ENCODE data around the gene KLF6.

DNA sequence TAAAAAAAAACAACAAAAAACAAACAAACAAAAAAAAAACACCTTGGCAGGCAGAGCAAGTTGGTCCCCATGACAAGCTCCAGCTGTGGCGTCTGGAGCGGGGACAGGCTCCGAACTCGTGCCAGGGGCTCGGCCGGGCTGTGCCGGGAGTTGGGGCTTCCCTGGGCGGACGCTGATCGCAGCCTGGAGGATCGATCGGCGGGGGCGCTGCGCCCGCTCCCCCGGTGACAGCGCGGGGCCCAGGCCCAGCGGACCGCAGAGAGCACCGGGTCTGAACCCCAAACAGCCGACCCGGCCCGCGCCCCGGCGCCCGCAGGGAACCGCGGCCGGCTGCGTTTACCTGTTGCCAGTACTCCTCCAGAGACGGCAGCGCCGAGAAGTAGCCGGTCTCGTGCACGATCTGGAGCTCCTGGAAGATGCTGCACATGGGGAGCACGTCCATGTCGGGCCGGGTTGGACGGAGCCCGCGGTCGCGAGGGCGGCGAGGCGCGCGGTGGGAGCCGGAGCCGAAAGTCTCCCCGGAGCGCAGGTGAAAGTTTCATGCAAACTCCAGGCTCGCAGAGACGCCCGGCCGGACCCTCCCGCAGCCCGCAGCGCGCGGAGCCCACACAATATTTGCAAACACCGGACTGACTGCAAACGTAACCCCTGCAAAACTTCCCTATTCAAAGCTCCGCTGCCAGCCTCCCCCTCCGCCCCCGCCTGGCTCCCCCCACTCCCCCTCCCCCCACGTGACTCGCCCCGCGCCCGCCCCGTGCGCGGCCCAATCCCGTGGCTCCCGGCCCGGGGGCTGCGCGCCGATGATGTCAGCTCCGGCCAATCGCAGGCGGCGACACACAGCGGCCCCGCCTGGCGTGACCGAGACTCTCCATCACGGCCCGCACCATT is at the start of gene KLF6:
Gene KLF6 (minus strand): TSS at position 637 of the 888 bp plus-strand sequence.
- PRO-cap, 4 experiments = peak in 4 of 4 experiments; most common plus-strand start position 258 of the sequence (in 1); most common minus-strand start position 617 of the sequence (in 3)
- RAMPAGE, long total RNA, 2 experiments = start-site peak on the minus strand in 2 of 2 experiments, centred at positions 623 to 628 of the sequence, 75 to 990 reads per replicate

DNA sequence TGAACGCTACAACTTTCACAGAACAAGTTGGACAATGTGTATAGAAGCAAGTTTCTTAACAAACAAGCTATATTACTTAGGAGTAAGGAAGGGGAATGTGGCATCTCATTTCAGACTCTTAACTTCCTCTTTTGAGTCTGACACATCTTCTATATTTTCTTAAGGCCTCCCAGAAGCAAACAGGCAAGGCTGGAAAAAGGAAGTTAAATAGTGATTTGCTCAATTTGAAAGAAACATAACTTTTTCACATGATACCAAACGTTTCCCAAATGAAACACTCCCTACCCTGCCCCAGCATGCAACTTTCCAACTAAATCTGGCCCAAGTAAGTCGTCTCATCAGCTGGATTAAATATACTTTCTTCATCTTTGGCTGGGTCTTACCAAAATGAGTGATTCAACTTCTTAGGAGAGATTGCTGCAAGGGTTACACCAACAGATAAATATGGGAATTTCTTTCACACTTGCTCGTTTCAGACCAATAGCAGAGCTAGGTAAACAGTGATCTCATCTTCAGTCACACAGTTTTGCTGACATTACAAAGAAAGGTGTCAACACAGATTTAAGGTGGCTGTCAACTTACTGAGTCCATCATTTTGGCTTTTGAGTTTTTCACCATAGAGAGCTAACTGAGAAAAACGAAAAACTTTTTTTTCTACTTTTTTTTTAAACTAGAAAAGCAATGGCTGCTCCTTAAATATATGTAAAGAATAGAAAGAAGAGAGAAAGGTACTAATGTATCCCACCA is 66.4 kb upstream of the KLF6 start:
- PRO-cap, 4 experiments = peak in 4 of 4 experiments; most common plus-strand start position 558 of the sequence (in 3); most common minus-strand start position 416 of the sequence (in 3)
- RAMPAGE, long total RNA, 2 experiments = no peak in any of the 2 experiments

DNA sequence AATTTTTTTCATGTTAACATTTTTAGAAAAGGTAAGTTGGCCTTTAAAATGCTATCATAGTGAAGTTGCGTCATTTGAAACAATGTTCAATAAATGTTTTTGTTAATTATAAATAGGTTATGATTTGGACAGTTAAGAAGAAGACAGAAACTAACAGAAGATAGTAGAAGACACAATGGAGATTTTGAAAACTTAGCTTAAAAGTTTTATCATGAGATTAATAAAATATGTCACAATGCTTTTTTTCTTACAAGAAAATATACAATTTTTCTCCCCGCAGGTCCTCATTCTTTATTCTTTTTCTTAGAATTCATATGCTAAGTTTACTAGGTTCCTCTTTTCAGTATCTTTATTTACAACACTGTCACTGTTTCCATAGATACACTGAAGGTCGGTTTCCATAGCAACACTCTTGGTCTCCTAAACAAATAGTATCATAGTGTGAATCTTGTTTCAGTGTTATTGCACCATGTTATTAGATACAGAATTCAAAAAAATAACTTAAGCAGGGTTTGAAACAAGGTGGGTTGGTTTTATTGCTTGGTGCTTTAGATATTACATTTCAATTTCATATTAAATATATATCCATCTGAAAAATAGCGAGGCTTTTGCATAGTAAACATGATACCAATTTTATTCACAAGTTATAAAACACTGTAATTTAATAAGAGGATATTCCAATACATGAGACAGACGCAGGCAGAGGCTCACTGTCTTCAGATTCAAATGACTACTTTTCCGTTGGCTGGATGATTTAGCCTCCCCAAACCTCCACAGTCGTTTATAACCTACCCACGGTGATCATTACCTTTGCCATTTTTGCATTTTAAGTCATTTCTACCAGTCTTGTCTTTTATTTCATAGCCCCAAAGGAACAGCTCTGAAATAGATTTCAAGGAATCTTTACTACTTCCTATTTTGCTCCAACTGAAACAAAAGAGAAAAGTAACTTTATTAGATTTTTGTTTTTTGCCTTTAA is 88.8 kb upstream of the KLF6 start:
- PRO-cap, 4 experiments = no peak in any of the 4 experiments
- RAMPAGE, long total RNA, 2 experiments = no peak in any of the 2 experiments

- PRO-cap, 4 experiments = peak in 4 of 4 experiments; most common plus-strand start chr10:3886866 (in 4); most common minus-strand start chr10:3887084 (in 4)
- RAMPAGE, long total RNA, 2 experiments = no peak in any of the 2 experiments
These were observed 101.9 kb upstream of the KLF6 start for GRCh38 chr10:3886519-3887630.

- PRO-cap, 4 experiments = peak in 1 of 4 experiments; most common minus-strand start chr10:3890156 (in 1)
- RAMPAGE, long total RNA, 2 experiments = no peak in any of the 2 experiments
These were observed 105.0 kb upstream of the KLF6 start for GRCh38 chr10:3889871-3890568.

DNA sequence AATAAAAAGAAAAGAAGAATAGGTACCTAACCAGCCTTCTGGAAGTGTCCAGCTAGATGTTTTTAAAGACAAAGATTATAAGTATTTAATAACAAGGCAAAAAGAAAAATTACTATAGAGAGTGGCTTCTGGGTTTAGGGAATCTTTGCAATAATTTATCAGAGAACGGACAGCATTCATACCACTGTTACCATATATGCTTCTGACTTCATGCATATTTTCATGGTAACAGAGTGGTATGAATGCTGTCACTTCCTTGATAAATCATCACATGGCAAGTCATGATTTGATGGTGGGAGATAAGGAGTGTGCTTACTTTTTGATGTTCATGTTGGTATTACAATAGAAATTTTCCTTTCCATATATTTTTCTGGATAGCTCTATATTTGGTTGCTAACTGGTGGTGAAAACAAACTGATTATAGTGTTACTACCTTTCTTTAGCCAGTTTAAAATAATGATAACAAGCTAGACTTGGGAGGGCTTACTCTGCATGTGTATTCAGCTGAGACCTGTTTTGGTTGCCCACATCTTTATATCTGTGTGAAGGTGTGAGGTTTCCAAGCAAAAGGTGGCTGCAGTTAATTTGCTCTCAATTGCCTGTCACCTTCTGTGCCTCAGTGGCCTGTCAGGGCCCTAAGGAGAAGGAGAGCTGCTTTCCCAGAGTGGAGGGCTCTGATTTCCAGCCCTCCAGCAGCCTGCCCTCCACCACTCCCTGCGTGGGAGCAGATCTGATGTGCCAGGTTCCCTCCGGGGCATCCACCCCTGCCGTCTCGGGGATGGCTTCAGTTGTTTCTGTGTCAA is 107.5 kb upstream of the KLF6 start:
- PRO-cap, 4 experiments = no peak in any of the 4 experiments
- RAMPAGE, long total RNA, 2 experiments = no peak in any of the 2 experiments

GRCh38 chr10:3907438-3907994 is 122.5 kb upstream of the KLF6 start:
- PRO-cap, 4 experiments = no peak in any of the 4 experiments
- RAMPAGE, long total RNA, 2 experiments = no peak in any of the 2 experiments

DNA sequence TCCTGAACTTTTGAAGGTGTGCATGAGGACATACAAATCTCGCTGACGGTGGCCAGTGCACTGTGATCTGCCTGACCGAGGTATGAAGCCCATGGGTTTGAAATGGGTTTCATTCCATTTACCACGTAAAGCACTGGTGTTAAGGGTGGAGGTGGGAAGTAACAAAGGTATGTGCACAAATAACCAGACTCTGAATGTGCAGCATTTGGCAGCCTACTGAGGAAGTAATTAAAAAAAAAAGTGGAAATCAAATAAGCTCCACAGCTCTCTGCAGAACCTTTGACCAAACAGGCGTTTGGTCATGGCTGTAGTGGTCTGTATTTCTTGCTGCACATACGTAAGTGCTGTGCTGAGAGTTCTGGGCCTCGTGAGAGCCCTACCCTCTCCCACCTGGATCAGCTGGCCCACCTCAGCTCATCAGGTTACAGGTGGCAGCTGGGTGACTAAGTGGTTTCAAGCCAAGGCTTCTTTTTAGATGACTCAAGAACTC is 178.1 kb upstream of the KLF6 start:
- PRO-cap, 4 experiments = no peak in any of the 4 experiments
- RAMPAGE, long total RNA, 2 experiments = no peak in any of the 2 experiments

- PRO-cap, 4 experiments = no peak in any of the 4 experiments
- RAMPAGE, long total RNA, 2 experiments = no peak in any of the 2 experiments
These were observed 276.4 kb upstream of the KLF6 start for GRCh38 chr10:4061172-4061966.

- PRO-cap, 4 experiments = no peak in any of the 4 experiments
- RAMPAGE, long total RNA, 2 experiments = no peak in any of the 2 experiments
These were observed 296.7 kb upstream of the KLF6 start for GRCh38 chr10:4081639-4082134.

GRCh38 chr10:4217147-4217717 is 432.2 kb upstream of the KLF6 start:
- PRO-cap, 4 experiments = no peak in any of the 4 experiments
- RAMPAGE, long total RNA, 2 experiments = no peak in any of the 2 experiments

DNA sequence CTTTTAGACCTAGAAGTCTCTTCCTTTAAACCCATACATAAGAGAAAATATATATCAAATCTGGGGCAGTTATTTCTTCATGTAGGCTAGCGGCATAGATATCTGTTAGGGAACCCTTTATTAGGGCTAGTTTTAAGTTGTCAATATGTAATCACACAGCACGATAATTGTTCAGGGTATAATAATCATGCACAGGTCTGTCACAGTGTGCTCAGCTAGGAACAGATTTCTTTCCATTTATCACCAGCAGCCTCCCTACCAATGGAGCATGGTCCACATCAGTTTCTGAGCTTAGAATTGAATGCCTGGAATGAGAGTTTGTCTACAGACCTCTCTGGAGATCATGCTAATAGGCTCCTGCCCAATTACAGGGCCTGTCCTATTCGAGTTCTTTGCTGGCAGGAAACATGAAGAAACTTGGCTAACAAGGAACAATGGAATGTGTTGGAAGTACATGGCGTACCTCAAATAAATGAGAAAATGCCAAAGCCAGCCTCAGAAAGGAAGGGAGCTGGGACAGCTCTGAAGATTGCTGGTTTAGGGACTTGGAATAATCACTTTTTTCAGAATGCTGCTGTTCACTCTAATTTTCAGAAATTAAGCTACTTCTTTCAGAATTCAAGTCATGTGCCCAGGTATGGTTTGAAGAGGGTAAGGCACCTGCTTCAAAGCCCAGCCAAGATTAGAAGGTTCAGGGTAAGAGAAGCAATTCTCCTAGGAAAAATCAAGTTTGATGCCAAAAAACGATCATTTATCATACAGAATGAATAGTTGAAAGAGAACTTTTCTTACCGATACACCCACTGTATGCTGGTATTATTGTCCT is 186.0 kb upstream of the AKR1E2 start:
- PRO-cap, 4 experiments = peak in 1 of 4 experiments; most common plus-strand start position 498 of the sequence (in 1)
- RAMPAGE, long total RNA, 2 experiments = no peak in any of the 2 experiments

- PRO-cap, 4 experiments = no peak in any of the 4 experiments
- RAMPAGE, long total RNA, 2 experiments = no peak in any of the 2 experiments
These were observed 59.6 kb upstream of the AKR1E2 start for GRCh38 chr10:4766392-4766852.

GRCh38 chr10:4835574-4836209 is 9.7 kb downstream of the AKR1E2 start:
- PRO-cap, 4 experiments = no peak in any of the 4 experiments
- RAMPAGE, long total RNA, 2 experiments = no peak in any of the 2 experiments

DNA sequence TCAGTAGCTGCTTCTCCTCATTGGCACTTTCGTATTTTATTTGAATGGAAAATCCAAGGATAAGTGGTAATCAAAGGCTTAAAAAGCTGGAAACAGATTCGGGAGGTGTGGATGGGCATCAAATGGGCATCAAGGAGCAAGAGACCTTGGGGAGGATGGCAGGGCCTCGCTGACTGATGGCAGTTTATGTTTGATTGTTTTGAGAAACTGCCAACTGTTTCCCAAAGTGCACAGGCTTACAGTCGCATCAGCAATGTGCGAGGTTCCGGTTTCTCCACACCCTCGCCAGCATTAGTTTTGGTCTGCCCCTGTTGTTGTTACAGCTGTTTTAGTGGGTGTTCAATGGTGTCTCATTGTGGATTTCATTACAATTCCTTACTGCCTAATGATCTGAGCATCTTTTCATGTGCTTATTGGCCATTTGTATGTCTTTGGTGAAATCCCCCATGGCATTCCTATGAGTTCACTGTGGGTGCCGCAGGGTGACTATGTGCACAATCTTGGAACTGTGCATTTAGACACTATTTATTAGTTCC is 24.4 kb downstream of the AKR1E2 start:
- PRO-cap, 4 experiments = peak in 4 of 4 experiments; most common plus-strand start position 253 of the sequence (in 4); most common minus-strand start position 188 of the sequence (in 4)
- RAMPAGE, long total RNA, 2 experiments = no peak in any of the 2 experiments

DNA sequence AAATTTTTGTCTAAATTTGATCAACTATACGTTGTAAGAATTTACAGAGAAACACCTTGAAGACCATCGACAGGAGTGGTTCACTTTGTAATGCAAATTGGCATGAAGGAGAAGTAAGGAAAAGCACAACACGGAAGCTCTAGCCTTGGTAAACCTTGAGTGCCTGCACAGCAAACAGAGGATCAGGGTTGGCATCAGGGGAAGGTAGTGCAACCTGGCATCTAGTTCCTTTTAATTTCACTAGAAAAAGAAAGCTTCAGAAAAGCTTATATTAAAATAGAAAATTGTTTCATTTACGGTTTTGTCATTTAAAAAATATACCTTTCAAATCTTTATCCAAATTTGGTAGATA is 1.1 kb downstream of the AKR1C4 start:
- PRO-cap, 4 experiments = peak in 3 of 4 experiments; most common plus-strand start position 177 of the sequence (in 2); most common minus-strand start position 94 of the sequence (in 2)
- RAMPAGE, long total RNA, 2 experiments = no peak in any of the 2 experiments

- PRO-cap, 4 experiments = no peak in any of the 4 experiments
- RAMPAGE, long total RNA, 2 experiments = no peak in any of the 2 experiments
These were observed 39.8 kb downstream of the NET1 start for GRCh38 chr10:5452120-5452661.

DNA sequence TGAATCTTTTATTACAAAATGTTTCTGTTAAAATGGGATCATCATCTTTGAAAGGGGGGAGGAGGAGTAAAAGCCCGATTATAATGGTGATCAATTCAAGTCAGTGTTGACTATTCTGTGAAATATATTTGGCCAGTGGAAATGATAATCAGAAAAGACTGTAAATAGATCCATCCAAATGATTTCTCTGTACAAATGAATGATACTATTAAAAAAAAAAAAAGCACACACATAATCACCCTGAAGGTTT is 41.2 kb downstream of the CALML5 start:
- PRO-cap, 4 experiments = peak in 1 of 4 experiments; most common plus-strand start position 47 of the sequence (in 1)
- RAMPAGE, long total RNA, 2 experiments = no peak in any of the 2 experiments

GRCh38 chr10:5498215-5498666 is 1.1 kb downstream of the CALML5 start:
- PRO-cap, 4 experiments = no peak in any of the 4 experiments
- RAMPAGE, long total RNA, 2 experiments = no peak in any of the 2 experiments

DNA sequence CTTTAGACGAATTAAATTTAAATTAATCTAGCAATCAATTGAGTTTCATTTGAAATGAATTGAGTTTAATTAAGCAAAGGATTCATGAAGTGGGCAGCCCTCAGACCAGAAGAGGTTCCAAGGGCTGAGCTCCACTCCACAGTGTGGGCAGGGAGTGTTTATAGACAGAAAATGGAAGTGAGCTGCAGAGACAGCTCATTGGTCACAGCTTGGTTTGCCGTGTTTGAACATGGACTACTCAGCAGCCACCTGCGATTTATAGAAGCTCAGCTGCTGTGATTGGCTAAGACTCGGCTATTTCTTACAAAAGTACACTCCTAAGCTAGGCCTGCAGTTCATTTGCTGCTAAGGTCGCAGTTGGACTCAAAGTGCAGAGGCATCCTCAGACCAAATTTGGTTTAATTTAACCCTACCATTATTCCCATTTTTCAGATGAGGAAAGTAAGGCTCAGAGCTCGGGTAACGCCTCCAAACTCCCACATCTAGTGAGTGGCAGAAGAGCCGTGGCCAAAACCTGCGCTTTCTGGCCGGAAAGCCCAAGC is 24.9 kb downstream of the CALML3 start:
- PRO-cap, 4 experiments = no peak in any of the 4 experiments
- RAMPAGE, long total RNA, 2 experiments = no peak in any of the 2 experiments

Data from right lobe of liver (tissue), 4 donors.